ENCODE results near the gene MED13L.

GRCh38 chr12:114668126-114668637, 15.8 kb downstream of the TBX3 start:
- PRO-cap, 5 experiments: peak in 5 of 5 experiments; most common plus-strand start chr12:114668364 (in 4); most common minus-strand start chr12:114668374 (in 2)
- RAMPAGE, long total RNA, 2 experiments: no peak in any of the 2 experiments
- RRBS: no CpG with 5 or more reads among the region's 29 CpGs

DNA sequence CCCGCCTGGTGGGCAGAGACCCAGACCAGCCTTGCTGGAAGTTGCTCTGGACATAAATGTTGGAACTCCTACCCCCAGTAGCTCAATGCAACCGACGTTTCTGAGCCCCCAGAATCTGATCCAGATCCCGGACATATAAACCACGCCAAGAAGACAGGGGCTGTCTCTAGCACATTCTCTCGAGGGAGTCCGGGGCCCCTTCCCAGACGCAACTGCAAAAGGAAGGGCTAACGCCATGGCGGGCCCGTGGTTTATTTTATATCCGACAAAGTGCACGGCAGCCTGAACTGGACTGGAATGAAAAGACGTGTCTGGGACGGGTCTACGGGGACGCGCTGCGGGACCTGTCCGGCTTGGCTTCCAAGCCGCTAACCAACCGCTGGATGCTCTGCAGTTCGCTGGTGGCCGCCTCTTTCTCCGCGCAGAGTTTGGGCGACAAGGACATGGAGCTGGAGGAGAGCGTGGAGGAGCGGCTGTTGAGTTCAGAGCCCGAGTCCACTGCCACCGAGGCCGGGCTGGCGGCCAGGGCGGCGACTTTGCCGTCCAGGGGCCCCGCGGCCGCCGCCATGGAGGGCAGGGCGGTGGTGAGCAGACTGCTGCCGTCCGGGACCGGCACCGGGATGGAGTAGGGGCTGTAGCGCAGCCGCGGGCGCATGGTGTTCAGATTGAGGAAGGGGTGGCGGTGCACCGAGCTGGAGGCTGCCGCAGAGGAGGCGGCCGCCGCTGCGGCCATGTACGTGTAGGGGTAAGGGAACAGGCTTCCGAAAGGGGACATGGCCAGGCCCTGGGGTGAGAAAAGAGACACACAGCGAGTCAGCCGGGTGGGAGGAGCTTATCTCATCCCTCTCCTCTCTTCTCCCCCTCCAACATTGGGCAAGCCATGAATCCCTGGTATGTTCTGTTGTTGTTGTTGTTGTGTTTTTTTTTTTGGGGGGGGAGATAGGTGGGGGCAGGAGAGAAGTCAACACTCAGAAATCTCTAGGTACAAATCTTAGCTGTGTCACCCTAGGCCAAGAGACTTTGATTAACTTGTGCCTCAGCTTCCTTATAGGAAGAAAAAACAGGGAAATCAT, 12.1 kb downstream of the TBX3 start:
- PRO-cap, 5 experiments: peak in 1 of 5 experiments; most common minus-strand start position 427 of the sequence (in 1)
- RAMPAGE, long total RNA, 2 experiments: no peak in any of the 2 experiments
- RRBS: 39% methylated on average over 9 of the region's 60 CpGs

DNA sequence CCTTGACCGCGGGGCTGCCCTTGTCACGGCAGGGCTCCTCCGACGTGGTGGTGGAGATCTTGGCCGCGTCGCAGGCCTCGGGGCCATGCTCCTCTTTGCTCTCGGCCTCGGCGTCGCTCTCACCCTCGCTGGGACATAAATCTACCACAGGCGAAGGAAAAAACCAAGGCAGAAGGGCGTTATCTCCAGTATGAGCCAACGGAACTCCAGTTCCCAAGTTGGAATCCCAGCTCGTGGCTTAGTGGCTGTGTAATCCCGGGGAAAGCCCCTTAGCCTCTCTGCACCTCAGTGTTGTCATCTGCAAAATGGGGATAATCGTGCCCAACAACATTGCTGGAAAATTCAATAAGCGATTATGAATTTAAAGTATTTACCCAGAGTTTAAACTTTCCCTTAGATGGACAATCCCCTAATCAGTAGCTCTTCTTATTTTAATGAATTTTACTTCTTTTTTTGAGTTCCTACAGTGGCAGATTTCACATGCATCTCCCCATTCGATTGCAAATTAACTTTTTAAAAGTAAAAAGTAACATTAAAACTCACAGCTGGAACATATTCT, 9.2 kb downstream of the TBX3 start:
- PRO-cap, 5 experiments: peak in 1 of 5 experiments; most common minus-strand start position 131 of the sequence (in 1)
- RAMPAGE, long total RNA, 2 experiments: no peak in any of the 2 experiments
- RRBS: no CpG with 5 or more reads among the region's 22 CpGs

DNA sequence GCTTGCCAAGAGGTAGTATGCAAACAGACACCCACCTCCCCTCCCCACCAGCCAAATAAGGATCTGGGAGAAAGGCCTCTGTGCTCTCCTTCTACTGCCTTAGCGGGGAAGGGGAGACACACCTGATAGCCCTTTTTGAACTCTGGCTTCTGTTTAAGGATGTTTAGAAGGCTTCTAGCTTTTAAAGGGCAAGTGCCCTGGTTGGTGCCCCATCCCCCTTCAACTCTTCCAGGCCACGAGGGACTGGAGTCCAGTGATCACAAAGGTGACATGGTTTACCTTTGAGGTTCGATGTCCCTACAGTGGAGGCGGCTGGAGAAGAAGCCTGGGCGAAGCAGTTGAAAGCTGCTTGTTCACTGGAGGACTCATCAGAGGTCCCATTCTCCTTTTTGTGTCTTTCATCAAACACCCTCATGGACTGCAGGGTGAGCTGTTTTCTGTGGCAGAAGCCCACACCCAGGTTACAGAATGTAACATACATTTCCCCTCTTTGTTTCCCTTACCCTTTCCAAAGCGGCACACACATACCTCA, 7.9 kb downstream of the TBX3 start:
- PRO-cap, 5 experiments: no peak in any of the 5 experiments
- RAMPAGE, long total RNA, 2 experiments: no peak in any of the 2 experiments
- RRBS: no CpG with 5 or more reads among the region's 6 CpGs

DNA sequence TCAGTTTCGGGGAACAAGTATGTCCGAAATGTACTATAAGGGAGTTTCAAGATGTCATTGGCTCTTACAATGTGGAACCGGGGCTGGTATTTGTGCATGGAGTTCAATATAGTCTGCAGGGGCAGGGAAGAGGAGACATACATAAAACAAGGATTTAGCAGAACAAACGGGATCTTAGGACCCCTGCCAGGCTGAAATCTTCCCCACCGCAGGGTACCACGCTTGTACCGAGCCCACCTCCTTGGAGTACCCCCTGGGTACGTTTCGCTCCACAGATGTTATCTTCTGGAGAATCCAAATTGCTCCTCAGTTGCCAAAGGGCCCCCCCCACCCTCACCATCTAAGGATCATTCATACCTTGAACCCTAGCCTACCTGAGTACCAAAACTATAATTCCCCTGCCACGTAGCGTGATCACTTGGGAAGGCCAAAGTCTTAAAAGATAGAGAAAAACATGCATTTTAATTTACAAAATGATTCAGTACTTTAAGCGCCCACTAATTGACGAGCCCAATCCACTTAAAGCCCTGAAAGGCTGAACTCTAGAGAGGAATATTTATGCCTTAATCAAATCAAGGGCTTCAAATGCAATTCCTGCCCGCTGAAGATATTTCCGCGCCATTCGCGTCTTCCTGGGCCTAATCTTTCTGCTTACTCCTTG, 4.3 kb downstream of the TBX3 start:
- PRO-cap, 5 experiments: no peak in any of the 5 experiments
- RAMPAGE, long total RNA, 2 experiments: no peak in any of the 2 experiments
- RRBS: no CpG with 5 or more reads among the region's 18 CpGs

GRCh38 chr12:114687753-114688325, 3.9 kb upstream of the TBX3 start:
- PRO-cap, 5 experiments: peak in 2 of 5 experiments; most common minus-strand start chr12:114687864 (in 2)
- RAMPAGE, long total RNA, 2 experiments: no peak in any of the 2 experiments
- RRBS: no CpG with 5 or more reads among the region's 16 CpGs

GRCh38 chr12:114769523-114770096, 85.6 kb upstream of the TBX3 start:
- PRO-cap, 5 experiments: no peak in any of the 5 experiments
- RAMPAGE, long total RNA, 2 experiments: no peak in any of the 2 experiments
- RRBS: no CpG with 5 or more reads among the region's 5 CpGs

DNA sequence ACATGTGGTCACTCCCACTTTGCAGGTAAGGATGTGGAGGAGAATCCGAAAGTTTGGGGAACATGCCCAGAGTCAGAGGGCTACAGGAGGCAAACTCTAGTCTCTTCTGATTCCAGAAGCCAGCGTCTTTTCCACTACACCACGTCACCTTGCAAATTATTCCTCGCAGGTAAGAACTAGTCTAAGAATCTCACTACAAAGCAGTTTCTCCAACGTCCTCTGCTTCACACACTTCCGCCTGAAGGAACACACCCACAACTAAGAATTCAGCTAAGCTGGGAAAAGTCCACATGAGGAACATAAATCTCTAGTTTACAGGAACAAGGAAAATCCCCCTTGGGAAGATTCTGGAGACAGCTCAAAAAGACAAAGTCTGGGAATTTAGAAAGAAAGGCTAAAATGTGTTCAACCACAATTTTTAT, 780.1 kb upstream of the TBX3 start:
- PRO-cap, 5 experiments: no peak in any of the 5 experiments
- RAMPAGE, long total RNA, 2 experiments: no peak in any of the 2 experiments
- RRBS: no CpG with 5 or more reads among the region's 6 CpGs

DNA sequence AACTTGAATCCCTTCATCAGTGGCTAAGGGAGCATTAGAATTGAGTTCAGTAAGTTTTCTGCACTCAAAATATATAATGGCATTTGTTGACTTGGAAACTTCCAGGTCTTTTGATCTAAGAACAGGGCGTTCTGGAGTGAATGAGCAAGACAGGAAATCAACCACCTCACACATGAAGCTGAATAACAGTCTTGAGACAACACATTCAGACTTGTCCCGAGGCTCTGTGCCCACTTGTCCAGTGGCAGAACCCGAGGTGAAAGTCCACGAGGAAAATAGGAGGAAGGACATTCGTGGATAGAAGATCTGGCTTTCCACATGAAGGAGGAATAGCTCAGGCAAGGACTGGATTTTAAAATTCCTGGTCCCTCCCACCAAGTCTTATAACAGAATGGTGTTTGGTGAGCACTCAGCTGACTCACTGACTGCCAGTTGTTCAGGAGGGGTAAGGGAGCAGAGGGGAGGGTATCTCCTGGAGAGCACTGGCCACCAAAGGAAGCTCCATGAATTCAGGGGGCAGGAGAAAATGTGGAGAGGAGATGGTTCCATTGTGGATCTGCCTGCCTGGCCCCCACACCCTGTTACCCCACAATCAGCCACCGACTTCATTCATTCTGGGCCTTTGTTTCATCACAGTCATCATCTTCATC, 620.3 kb downstream of the MED13L start:
- PRO-cap, 5 experiments: no peak in any of the 5 experiments
- RAMPAGE, long total RNA, 2 experiments: no peak in any of the 2 experiments
- RRBS: no CpG with 5 or more reads among the region's 6 CpGs

DNA sequence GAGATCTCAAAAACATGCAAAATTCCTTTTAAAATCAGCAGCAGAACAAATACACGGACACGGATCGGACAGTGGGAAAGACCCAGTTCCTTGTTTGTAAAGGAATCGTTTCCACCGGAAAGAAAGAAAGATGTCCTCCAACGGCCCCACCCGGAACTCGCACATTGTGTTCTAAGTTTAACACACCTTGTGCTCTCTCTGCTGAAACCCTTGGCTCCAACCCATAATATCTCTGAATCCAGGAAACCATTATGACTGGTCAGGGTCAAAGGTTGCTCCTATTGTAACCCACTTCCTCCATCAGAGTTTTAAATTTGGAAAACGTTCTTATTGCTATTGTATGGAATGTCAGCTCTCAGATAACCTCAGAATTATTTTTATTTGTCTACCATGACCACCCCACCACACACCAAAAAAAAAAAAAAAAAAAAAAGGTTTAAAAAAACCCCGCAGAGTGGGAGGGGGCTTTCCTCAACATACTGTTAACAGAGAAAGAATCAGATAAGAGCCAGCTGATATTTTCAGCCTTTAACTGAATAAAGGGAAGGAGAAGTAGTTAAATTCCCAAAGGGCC, 617.0 kb downstream of the MED13L start:
- PRO-cap, 5 experiments: no peak in any of the 5 experiments
- RAMPAGE, long total RNA, 2 experiments: no peak in any of the 2 experiments
- RRBS: no CpG with 5 or more reads among the region's 10 CpGs

GRCh38 chr12:115871571-115872212, 405.8 kb downstream of the MED13L start:
- PRO-cap, 5 experiments: no peak in any of the 5 experiments
- RAMPAGE, long total RNA, 2 experiments: no peak in any of the 2 experiments
- RRBS: no CpG with 5 or more reads among the region's 3 CpGs

- PRO-cap, 5 experiments: no peak in any of the 5 experiments
- RAMPAGE, long total RNA, 2 experiments: no peak in any of the 2 experiments
- RRBS: no CpG with 5 or more reads among the region's 5 CpGs
These were observed 281.1 kb downstream of the MED13L start for GRCh38 chr12:115996356-115996730.

- PRO-cap, 5 experiments: no peak in any of the 5 experiments
- RAMPAGE, long total RNA, 2 experiments: no peak in any of the 2 experiments
- RRBS: no CpG with 5 or more reads among the region's 2 CpGs
These were observed 280.6 kb downstream of the MED13L start for GRCh38 chr12:115996789-115997384.

DNA sequence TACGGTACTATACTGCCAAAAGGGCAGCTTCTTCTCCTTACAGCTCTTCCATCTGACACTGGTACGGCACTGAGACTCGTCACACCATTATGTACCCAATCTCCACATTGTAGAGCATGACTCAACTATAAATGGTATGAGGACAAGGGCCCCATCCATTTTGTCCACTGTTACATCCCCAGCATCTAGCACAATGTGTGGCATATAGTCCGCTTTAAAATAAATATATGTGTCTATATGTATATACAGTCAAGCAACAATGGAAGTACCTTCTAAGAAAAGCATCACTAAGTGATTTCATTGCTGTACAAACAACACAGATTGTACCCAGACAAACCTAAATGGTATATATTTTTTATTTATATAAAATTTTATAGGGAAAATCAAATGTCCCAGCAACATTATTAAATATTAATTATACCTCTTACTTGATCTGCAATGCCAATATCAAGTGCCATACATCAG, 212.8 kb downstream of the MED13L start:
- PRO-cap, 5 experiments: no peak in any of the 5 experiments
- RAMPAGE, long total RNA, 2 experiments: no peak in any of the 2 experiments
- RRBS: no CpG with 5 or more reads among the region's 4 CpGs

DNA sequence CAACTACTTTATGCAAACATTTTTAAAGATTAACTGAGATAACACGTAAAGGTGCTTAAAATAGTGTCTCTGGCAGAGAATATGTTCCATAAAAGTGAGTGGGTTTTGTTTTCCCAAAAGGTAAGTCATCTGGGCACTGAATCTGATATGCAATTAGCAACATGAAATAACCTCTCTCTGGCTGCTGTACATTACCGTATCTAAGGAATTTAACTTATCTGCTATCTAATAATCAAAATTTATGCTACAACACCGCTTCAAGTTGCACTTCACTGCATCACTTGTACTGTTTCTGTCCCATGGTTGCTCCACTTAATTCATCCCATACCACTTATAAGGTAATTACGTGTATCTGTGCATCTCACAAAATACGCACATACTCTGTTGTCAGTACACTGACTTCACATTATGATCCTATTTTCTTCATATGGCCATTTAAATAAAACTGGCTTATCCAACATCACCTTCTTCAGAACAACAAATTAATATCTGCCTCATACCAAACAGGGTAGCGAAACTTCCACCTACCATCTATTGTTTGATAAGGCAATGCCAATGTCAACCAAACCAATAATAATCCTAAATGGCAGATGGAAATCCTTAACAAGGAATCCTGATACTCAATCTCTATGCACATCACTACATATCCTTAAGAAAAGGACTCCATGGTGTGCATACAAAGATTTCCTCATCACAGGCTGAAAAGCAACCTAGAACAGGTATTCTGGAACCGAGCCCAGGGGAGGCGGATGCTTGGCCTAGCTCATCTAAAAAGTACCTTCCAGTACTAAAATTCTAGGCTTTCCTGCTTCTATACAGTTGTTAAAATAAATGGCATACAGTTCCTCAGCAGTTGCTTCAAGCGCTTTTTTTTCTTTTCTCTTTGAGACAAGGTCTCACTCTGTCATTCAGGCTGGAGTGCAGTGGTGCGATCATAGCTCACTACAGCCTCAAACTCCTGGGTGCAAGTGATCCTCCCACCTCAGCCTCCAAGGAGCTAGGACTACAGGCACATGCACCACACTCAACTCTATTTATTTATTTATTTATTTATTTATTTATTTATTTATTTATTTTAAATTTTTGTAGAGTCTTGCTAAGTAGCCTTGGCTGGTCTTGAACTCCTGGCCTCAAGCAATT, 132.5 kb downstream of the MED13L start:
- PRO-cap, 5 experiments: no peak in any of the 5 experiments
- RAMPAGE, long total RNA, 2 experiments: no peak in any of the 2 experiments
- RRBS: no CpG with 5 or more reads among the region's 10 CpGs

DNA sequence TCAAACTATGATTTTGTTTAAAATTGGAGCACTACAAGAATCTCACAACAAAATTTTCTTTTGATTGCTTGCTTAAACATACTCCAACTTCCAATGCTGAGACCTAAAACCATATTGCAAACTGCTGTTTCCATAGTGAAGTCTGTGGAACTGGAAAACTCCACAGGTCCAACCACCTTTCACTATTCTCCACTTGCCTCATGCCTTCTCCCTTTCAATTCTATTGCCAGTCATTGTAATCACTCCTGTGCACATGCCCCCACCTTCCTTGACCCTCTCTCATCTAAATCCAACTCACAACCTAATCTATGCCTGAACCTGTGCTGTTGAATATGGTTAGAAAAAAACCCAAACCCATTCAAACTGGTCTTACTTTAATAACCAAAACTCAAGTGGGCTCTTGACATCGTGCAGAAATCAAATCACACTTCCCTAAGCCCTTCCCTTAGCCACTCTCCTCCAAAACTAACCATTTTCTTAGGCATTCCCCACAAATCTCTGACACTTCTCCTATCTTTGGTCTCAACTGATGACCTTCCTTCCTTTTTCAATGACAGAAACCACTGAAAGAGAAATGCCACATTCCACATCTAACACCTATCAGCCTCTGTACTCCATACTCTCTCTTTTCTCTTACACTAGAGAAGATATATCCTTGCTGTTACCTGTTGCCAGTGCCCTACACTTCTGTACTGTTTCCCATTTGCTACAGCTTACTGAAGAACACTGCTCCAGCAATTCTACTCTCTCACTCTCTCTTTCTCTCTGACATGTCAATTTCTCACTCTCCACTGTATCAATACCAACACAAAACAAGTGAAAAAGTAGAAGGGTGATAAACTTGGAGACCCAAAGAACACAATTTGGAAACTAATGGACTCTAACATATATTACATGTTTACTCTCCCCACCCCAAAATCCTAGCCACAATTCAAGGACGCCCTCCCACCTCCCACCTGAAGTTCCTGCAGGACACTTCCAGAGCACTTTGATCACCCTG, 95.3 kb downstream of the MED13L start:
- PRO-cap, 5 experiments: no peak in any of the 5 experiments
- RAMPAGE, long total RNA, 2 experiments: no peak in any of the 2 experiments
- RRBS: no CpG with 5 or more reads among the region's 2 CpGs

DNA sequence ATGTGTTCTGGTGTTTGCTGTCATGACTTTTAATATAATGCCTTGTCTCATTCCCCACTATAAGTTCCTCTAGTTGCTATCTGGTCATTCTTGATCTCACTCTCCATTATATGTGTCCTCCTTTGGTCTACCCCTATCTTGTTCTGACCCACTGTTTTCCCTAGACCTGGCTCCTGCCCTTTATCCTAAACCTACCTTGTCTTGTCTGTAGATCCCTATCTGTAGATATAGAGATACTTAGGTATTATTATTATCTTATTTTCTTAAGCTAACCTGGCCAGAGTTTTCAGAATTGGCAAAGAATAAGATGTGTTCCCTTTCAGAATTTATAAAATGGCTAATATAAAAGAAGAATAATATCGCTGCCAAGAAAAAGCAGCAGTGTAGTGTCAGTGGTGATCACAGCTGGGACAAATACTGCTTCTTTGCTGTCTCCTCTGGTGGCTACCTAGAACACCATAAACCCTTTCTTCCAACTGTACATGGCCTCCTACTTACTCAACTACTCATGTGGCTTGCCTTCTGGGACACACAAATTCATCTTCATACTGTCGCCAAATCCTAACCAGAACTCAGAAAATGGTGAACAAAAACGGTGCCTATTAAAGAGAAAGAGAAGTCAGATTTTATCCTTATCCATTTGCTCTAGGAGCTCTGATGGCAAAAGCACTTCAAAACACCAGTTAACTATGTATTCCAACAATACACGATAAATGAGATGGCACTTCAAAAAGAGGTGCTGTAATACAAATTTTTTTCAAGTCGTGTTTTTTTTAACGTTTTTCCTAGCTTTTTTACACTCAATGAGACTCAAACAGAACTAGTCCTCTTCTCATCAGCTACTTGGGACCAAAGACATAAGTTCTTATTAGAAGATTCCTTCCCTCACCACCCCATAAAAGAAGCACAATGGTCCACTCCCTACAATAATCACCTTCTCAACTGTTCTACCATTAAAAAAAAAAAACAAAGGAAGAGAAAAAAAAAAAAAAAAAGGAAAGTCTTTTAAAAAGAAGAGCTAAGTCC, 72.6 kb downstream of the MED13L start:
- PRO-cap, 5 experiments: no peak in any of the 5 experiments
- RAMPAGE, long total RNA, 2 experiments: no peak in any of the 2 experiments
- RRBS: no CpG with 5 or more reads among the region's 6 CpGs

GRCh38 chr12:116215579-116216581, 61.6 kb downstream of the MED13L start:
- PRO-cap, 5 experiments: no peak in any of the 5 experiments
- RAMPAGE, long total RNA, 2 experiments: no peak in any of the 2 experiments
- RRBS: no CpG with 5 or more reads among the region's 4 CpGs

DNA sequence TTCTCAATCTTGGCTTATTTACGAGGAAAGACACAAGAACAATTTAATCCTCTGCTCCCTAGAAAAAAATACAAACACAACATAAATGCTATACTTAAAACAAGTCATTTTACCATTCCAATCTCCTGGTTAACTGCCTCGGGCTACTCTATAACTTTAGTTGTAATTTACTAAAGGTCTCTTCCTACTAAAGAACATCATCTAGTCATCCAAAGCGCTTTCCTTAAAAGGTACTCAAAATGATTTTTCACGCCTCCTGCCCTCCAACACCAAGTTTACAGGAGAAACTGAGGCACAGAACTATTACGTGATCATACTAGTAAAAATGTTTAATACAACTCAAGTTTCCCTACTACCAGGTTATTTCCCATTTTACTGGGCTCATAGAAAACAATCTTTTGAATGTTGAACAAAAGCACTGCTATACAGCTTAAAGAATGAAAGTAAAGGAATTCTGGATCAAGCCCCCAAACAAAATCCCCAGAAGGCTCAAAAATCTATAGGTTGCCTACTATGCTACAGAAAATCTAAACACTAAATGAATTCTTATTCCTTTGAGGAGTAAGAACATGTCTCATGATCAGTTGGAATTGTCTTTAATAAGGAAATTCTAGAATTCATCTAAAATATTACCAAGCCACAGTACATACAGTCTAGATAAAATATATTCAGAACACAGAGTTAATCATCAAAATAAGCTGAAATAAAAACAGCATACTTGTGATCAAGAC, 10.0 kb downstream of the MED13L start:
- PRO-cap, 5 experiments: no peak in any of the 5 experiments
- RAMPAGE, long total RNA, 2 experiments: no peak in any of the 2 experiments
- RRBS: no CpG with 5 or more reads among the region's 5 CpGs

DNA sequence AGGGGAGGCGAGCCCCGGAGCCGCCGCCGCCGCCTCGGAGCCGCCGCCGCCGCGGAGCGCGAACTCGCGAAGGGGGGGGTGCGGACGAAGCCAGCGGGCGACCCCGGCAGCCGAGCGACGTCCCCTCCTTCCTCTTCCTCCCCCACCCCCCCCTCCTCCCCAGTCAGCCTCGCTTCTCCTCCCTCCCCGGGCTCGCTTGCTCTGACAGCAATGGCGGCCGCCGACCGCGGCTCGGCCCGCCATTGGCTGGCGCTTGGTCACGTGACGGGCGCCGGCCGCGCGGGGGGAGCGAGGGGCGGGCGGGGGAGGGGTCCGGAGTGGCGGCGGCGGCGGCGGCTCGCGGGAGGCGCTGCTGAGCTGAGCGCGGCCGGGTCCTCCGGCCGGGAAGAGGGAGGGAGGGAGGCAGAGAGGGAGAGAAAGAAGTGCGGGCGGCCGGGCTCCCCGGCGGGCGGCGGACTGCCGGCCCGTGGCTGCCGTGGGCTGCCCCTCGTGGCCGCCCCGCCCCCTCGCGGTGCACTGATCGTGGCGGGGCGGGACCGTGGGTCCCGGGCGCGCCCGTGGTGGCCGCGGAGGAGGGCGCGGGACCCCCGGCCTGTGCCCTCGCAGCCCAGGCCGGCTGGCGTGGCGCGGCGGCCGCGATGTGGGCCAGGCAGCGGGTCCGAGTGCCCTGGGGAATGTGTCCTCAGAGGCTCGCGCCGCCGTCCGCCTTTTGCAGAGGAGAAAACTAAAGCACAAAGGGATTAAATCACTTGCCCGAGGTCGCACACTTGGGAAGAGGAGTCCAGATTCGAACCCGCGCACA, at the start of gene MED13L:
MED13L (minus strand) TSS at position 212 of the 802 bp plus-strand sequence.
- PRO-cap, 5 experiments: peak in 5 of 5 experiments; most common plus-strand start position 405 of the sequence (in 4); most common minus-strand start position 458 of the sequence (in 4)
- RAMPAGE, long total RNA, 2 experiments: no peak in any of the 2 experiments
- RRBS: 2% methylated on average over 59 of the region's 107 CpGs